AG10803 (cell line): Measurements from ENCODE around the gene PPP4R3A.

DNA sequence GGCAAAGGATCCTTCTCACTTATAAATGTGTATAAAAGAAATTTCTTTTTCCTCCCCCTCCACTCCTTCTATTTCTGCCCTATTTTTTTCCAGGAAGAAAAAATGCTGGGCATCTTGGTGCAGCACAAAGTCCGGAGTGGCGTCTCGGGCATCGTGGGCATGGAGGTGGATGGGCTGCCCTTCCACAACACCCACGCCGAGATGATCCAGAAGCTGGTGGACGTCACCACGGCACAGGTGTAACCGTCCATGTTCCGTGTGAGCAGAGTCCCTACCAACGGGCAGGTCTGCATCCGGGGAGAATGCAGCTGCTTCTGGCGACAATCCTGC lies 19.9 kb downstream of the GPR68 start:
- RRBS, result no CpG with 5 or more reads among the region's 13 CpGs

GRCh38 chr14:91308273-91308766 lies 63.8 kb upstream of the GPR68 start:
- RRBS, result no CpG with 5 or more reads among the region's 8 CpGs

GRCh38 chr14:91313030-91313350 lies 68.5 kb upstream of the GPR68 start:
- RRBS, result no CpG with 5 or more reads among the region's 15 CpGs

GRCh38 chr14:91313351-91314291 lies 69.1 kb upstream of the GPR68 start:
- RRBS, result 93% methylated on average over 6 of the region's 38 CpGs

DNA sequence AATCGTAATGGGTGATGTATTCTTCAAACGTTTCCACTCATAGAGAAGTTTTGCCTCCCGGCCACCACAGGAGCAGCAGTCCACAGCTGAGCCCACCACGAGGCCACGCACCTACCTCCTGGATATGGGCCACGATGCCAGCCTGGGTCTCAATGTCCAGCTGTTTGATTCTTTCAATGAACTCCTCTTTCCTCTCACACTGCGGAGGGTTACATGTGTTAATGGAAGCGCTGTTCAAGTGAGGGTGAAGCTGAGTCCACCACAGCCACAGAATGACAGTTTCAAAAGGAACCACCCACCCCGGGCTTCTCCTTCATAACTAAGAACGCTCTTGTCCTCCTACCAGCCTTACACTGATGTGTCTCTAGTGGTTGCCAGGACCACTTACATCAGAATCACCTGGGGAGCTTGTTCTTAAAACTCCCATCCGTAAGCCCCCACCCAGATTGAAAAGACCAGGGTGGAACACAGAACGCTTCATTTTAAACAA lies 75.3 kb downstream of the CCDC88C start:
- RRBS, result no CpG with 5 or more reads among the region's 12 CpGs

GRCh38 chr14:91360982-91361641 lies 56.5 kb downstream of the CCDC88C start:
- RRBS, result no CpG with 5 or more reads among the region's 16 CpGs

DNA sequence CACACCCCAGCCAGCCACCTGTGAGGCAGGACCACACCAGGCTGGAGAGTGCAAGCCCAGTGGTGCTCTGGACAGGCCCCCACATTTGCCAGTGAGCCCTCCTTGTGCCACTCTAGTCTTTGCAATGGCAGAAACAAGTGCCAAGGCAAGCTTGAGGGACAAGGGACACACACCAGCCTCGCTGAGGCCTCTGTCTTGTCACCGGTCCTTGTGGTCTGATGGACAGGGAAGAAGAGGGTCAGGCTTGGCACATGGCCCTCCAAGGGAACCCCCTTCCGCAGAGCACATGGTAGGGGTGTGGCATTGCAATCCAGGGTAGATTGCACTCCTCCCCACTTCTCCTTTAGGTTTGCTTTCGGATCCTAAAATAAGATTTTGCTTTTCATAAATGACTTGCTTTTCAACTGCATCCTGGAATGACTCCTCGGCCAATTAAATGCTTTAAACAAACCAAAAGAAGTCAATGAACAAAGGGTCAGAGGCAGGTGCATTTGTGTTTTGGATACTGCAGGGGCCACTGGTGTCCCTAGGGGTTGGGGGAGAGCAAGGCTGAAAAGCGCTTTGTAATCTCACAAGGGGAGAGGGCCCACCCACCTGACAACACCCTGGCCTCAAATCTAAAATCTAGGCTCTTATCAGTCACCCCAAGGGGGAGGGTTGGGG lies 53.5 kb downstream of the CCDC88C start:
- RRBS, result no CpG with 5 or more reads among the region's 6 CpGs

GRCh38 chr14:91367074-91368089 lies 50.2 kb downstream of the CCDC88C start:
- RRBS, result no CpG with 5 or more reads among the region's 26 CpGs

- RRBS, result 66% methylated on average over 11 of the region's 30 CpGs
Measured at GRCh38 chr14:91376702-91377808, 40.6 kb downstream of the CCDC88C start.

- RRBS, result no CpG with 5 or more reads among the region's 6 CpGs
Measured at GRCh38 chr14:91377879-91378322, 39.7 kb downstream of the CCDC88C start.

GRCh38 chr14:91418434-91419515 lies 1.2 kb upstream of the CCDC88C start:
- RRBS, result 5% methylated on average over 12 of the region's 50 CpGs

GRCh38 chr14:91496310-91497187 lies 13.6 kb downstream of the PPP4R3A start:
- RRBS, result no CpG with 5 or more reads among the region's 5 CpGs

- RRBS, result 2% methylated on average over 26 of the region's 114 CpGs
Measured at GRCh38 chr14:91509785-91510733, at the start of gene PPP4R3A. PPP4R3A (minus strand) TSS chr14:91510310.

GRCh38 chr14:91906426-91906994 lies 39.2 kb upstream of the TC2N start:
- RRBS, result no CpG with 5 or more reads among the region's 6 CpGs

- RRBS, result no CpG with 5 or more reads among the region's 6 CpGs
Measured at GRCh38 chr14:92003301-92004144, 36.3 kb downstream of the TRIP11 start.

DNA sequence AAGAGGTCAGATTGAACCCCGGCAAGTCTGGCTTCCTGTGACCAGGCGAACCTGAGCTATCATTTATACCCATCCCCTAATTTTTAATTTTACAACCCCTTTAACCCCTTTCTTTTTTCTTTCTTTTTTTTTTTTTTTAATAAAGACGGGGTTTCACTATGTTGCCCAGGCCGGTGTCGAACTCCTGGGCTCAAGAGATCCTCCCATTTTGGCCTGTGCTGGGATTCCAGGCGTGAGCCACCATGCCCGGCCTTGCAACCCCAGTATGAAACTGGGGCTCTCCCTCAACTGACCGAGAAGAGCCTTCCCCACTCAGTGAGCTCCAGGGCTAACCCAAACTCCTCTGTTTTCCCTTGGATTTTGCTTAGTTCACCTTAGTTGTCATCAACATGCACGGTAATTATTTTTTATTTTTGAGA lies 971 bp downstream of the CPSF2 start:
- RRBS, result no CpG with 5 or more reads among the region's 9 CpGs

DNA sequence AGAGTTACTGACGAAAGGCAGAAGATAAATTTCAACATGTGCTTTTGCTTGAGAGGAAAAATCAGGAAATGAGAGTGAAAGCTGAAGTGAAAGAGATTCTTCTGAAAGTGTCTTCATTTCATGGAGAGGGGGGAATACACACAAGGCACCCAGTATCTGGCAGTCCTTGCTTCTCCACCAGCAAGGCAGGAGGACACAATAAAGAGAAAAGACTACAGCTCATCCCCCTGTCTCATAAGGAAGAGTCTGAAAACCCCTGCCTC lies 77.9 kb downstream of the SLC24A4 start:
- RRBS, result no CpG with 5 or more reads among the region's 1 CpG

- RRBS, result no CpG with 5 or more reads among the region's 9 CpGs
Measured at GRCh38 chr14:92463245-92463595, 50.4 kb upstream of the RIN3 start.

DNA sequence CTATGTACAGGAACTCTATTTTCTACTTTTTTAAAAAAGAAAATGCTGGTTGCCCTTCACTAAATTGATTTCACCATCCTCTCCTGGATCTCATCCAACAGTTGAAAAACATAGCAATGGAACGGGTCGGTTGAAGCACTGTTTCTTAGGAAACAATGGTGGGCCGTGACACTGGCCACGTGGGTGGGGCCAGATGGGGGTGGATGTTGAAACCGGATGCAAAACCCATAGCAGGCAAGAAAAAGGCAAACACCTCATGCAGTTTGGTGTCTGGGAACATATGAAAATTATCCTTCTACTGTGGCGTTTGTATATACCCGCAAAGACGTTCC lies 37.8 kb upstream of the RIN3 start:
- RRBS, result no CpG with 5 or more reads among the region's 8 CpGs

DNA sequence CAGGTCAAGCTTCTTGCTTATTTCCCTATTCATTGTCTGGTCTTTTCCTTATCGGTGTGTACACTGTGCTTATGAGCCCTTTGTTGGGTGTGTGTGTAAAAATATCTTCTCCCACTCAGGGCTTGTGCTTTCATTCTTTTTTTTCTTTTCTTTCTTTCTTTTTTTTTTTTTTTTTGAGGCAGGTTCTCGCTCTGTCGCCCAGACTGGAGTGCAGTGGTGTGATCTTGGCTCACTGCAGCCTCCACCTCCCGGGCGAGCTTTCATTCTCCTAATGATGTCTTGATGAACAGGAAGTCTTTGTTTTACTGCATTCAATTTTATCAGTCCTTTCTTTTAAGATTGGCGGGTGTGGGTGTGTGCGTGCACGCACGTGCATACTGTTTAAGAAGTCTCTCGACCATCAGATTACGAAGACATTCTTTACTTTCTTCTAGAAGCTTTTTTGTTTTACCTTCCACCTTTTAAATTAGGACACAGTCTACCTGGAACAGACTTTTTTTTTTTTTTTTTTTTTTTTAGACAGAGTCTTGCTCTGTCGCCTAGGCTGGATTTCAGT lies 21.7 kb downstream of the RIN3 start:
- RRBS, result no CpG with 5 or more reads among the region's 12 CpGs